ENCODE results near the genes USP6NL and PROSER2.

DNA sequence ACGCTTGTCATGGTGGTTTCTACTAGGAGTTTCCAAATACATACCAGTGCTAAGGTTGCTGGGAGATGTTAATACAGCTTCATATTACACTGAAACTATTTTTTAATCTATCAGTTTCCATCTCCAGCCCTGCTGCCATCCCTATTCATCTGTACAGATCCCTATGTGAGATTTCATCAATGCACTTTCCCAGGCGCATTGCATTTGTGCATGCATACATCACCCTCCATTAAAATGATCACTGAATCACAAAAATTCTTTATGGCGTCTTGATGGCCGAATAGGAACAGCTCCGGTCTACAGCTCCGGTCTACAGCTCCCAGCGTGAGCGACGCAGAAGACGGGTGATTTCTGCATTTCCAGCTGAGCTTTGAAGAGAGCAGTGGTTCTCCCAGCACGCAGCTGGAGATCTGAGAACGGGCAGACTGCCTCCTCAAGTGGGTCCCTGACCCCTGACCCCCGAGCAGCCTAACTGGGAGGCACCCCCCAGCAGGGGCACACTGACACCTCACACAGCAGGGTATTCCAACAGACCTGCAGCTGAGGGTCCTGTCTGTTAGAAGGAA, 273.6 kb downstream of the SFMBT2 start:
- RRBS = no CpG with 5 or more reads among the region's 13 CpGs

DNA sequence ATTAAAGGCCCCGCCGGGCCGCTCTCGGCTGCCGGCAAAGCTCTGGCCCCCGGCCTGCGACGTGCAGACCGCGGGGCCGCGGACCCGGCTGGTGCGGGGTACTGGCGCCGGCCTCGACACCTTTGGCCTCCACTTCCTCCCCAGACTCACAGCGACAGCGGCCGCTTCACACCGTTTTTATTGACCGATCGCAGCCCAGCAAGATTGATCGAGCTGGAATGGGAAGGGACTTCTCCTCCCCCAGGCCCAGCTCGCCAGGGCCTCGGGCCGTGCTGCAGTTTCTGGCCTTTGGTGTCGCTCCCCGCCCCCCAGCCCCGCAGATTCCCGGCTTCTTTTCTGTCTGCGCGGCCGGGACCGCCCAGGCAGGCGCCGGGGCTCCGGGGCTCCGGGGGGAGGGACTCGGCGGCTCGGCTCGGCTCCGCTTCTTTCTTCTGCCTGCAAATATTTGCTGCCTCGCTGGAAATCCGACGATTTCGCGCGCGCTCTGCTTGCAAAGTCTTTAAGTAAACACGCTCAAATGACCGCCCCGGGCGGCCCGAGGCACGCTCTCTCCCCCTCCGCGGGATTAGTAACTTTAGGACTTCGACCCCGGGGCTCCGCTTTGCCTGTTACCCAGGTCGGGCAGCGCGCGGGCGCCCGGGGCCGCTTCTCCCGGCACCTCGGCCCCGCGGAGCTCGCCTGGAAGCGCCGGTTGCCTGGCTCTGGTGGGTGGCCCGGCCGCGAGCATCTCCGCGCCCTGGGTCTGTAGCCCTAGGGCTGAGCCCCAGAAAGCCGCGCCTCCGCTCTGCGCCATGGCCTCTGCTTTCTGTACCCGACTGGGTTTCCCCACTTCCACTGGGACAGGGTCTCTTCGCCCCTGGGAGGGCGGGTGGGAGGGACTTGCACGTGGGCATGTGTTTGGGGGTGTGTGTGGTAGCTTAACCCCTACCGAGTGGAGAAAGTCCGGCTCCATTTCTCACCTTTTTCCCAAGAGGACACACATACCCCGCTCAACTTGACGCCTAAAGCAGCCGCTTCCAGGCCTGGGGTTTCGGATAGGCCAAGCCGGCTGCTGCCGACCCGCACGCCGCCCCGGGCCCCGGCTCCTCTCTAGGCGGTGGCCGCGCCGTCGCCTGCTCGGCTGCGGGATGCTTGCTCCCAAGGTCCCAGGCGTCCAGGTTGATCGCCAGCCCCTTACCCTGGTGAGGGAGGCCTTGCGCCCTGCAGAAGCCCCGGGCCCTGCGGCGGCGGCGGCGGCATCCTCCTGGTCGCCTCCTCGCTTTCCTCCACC, 3.8 kb upstream of the GATA3 start:
- RRBS = 31% methylated on average over 30 of the region's 120 CpGs

DNA sequence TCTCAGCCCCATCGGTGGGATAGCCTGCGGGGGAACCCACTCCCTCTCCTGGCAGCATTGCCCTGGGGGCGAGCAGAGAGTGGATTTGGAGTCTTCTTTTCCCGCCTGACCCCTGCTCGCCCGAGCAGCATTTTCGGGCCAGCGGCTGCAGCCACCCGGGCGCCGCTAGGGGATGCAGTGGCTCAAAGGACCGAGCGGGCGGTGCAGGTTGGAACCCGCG, 1.3 kb upstream of the GATA3 start:
- RRBS = no CpG with 5 or more reads among the region's 16 CpGs

GRCh38 chr10:8402351-8402903, 347.9 kb downstream of the GATA3 start:
- RRBS = no CpG with 5 or more reads among the region's 9 CpGs

DNA sequence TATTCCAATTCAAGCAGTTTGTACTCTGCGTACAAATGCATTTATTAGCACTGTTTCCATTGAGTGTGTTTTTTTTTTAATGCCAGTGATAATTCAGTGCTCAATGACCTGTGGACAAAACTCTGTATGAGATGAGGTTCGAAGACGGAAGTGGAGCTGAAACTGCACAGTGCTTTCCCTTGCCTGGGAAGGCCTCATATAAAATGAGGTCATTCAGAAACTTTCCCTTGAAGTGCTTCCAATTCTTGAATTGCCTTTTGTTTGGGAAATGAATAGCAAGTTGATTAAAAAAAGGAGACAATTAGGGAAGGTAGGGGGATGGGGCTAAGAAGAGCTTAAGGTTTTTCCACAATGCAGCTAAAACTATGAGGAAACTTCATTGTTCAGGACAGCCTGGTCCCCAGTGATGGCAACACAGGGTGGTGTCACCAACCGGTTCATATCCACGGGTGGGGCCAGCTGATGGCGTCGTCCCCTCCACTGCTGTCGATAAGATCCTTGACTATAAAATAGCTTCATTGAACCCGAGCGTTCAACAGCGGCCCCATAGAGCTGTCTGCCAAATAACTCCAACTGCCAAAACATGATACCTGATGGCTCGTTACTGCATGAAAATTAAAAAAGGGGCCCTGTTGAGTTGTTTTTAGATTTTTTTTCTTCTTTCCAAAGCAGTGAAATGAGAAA, 3.0 kb upstream of the CELF2 start:
- RRBS = no CpG with 5 or more reads among the region's 12 CpGs

DNA sequence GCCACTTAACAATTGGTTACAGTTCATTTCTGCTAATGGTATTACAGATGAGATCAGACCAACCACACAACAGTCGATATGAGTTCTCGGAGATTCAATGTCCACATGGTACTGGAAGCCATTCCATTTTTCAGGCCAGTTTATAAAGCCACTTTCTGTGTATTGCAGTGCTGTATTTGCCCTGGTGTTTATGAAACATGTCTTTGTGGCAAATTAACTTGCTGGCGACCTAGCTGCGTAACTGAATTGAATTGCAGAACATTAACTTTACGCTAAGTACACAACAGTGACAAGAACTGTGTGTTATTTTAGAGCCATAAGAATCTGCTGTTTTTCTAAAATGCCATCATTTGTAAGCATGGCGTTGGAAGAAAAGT, 76.3 kb downstream of the CELF2 start:
- RRBS = no CpG with 5 or more reads among the region's 6 CpGs

GRCh38 chr10:11166777-11167810, 149.4 kb downstream of the CELF2 start:
- RRBS = no CpG with 5 or more reads among the region's 12 CpGs

- RRBS = no CpG with 5 or more reads among the region's 6 CpGs
These were observed 151.4 kb downstream of the CELF2 start for GRCh38 chr10:11168935-11169630.

DNA sequence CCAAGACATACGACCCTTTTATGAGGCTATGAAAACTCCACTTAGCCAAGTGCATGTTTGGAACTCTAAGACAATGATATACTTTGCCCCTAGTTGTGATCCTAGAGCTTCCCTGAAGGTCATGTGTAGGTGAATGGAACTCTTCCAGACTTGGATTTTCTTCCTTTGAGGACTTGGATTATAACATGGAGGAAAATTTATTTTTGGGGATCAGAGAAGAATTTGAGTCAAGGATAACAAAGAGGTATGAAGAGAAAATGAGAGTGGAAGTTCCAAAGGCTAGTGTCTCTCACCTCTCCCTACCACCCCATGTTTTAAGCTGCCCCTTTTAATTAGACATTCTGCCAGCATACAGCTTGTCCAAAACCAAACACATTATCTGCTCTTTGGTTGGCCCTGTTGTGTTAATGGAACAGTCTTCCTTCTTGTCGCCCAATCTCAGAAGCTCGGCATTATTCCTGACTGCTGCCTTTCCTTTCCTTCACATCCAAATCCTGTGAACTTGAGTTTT, 164.8 kb downstream of the CELF2 start:
- RRBS = no CpG with 5 or more reads among the region's 3 CpGs

- RRBS = no CpG with 5 or more reads among the region's 9 CpGs
These were observed 188.2 kb downstream of the CELF2 start for GRCh38 chr10:11205738-11206384.

- RRBS = 93% methylated on average over 3 of the region's 14 CpGs
These were observed 279.2 kb downstream of the CELF2 start for GRCh38 chr10:11296477-11297688.

DNA sequence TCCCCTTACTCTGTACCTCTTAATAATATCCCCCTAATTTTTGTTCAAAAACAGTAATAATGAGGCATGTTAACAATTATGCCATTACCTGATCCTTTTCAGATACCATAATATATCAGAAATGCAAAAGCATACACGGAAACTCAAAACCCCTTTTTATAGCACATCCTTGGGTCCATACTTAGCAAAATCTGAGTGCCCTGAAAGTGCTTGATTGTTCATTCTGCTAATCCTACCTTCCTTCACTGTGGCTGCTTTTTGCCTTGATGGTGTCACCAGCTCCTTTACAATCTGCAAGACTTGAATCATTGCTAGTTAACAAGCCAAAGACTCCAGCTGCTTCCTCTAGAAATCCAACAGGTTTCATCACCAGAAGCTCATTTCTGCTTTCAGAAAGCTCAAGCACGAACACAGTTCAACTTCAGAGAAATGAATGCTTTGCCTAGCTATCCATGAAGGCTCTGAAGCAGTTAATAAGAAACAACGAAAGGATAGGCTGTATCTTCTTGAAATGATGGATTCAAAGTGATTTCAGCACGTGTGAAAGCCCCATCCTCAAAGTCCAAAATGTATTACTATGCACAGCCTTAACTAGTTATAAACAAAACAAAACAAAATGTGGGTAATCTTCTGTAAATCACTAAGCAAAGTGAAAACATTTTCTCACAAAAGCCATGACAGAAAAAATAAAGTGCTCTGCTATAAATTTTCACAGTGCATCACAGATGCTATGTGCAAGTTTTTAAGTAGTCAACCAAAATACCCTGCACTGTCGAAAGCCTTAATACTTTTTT, 37.9 kb downstream of the USP6NL start:
- RRBS = no CpG with 5 or more reads among the region's 5 CpGs

DNA sequence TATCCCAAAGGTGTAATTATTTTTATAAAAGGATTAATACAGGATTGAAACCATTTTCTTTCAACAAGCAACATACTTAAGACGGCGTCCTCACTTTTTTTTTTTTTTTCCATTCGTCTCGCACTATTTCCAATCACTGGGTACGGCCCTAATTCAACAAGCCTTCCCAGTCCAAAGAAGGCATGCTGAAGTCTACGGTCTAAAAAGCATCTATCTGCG, 1.0 kb downstream of the USP6NL start:
- RRBS = no CpG with 5 or more reads among the region's 7 CpGs

- RRBS = 2% methylated on average over 60 of the region's 110 CpGs
These were observed at the start of gene USP6NL for GRCh38 chr10:11610746-11611721. TSS of gene USP6NL (minus strand) at chr10:11611650.

DNA sequence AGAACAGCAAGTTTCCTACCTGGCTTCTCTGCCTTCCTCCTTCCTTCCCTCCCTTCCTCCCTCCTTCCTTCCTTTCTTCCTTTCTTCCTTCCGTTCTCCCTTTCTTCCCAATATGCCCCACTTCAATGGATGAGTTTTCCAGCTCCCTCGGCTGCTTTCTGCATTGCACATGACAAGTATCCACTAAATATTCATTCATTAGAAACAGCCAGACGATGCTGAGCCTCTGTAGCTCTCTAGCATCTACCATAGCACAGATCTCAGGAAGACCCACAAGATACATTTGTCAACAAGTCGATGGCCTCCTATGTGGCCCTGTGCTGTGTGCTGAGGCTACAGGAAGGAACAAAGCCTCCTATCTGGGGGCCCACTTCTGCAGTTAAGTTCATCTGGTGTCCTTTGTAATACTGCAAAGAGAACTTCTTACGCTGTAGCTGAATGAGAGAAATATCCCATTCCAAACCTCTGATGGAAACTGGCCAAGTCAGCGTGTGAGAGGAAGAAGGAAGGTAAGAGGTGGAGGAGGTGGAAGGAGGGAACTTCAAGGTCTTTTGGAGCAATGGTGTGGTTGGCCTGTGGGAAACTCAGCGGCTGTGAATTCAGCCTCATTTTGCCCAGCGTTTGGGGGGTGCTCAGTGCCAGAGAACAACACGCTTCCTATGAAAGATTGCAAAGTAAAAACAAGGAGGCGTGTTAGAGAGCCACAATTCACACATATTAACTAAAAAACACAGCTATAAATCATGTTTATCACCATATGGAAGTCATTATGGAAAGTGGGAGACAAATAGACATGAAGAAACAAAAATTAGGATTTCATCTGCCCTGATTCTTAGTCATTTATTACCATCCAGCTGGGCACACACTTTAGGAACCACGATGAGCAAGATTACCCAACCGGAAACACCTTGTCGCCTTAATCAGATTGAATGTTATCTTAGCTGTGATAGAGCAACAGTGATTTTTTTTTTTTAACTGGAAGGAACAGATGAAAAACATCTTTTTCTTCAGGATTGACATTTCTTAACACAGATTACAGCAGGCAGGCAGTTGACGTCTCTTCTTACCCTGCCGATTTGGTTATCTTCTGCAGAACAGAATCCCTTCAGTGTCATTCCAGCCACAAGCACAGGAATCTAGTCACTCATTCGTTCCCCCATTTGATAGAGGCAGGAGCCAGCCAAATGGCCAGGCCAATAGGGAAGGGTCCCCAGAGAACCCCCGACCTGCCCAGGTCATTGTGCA, 62.2 kb upstream of the USP6NL start:
- RRBS = no CpG with 5 or more reads among the region's 17 CpGs

DNA sequence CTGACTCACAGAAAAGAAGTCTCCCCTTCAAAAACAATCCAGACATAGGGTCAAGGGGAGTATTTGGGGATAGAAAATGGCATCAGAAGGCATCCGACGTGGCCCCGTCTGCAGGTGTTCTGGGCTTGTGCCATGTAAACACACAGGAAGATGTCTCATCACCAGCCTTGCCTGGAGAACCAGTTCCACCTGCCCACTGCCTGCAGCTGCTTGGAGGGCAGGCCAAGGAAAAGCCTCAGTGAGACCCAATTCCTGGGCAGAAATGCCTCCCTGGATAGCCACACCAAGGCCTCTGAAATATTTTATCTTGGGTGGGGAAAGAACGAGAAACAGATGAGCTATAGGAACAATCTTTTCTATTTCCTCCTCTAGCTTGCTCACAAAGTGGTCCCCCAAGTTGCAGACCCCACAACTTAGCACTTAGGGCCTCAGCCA, 54.4 kb upstream of the ECHDC3 start:
- RRBS = no CpG with 5 or more reads among the region's 4 CpGs

- RRBS = no CpG with 5 or more reads among the region's 6 CpGs
These were observed 16.6 kb downstream of the ECHDC3 start for GRCh38 chr10:11758716-11759153.

- RRBS = no CpG with 5 or more reads among the region's 11 CpGs
These were observed 29.4 kb upstream of the PROSER2 start for GRCh38 chr10:11793658-11794343.

DNA sequence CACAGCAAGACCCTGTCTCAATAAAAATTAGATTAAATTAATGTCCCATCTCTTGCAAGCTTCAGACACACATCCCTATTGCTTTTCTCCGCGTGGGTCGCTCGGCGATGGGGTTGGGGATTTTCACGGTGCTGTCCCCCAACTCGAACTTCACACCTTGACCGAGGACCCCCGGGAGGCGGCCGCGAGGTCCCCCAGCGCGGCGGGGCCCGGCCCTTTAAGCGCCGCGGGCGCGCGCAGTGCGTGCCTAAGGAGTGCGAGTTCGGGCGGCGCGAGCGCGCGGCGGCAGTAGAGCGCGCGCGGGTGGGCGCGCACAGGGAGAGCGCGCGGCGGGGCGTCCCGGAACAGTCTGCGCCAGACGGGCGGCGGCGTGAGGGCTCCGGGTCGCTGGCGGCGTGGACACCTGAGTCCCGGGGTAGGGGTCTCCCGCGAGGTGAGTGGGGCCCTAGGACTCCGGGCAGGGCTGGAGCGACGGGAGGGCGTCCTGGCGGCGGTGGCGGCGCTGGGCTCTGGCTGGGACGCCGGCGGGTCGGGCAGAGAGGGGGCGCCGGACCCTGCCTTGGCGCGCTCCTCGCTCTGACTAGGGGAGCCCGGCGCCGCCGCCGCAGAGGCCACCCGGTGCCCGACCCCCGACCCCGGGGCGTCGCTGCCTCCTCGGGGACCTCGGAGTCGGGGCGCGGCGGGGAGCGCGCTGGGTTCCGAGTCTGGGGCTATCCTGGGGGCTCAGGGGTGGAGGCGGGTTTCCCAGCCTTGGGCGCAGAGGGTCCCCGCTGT, at the start of gene PROSER2:
PROSER2 (plus strand) TSS at position 319 of the 774 bp plus-strand sequence.
- RRBS = 2% methylated on average over 33 of the region's 96 CpGs

- RRBS = no CpG with 5 or more reads among the region's 5 CpGs
These were observed 3.0 kb upstream of the UPF2 start for GRCh38 chr10:12045582-12045976.

All from Jurkat, Clone E6-1 (cell line).